Pericardium fibroblast (primary cell): ENCODE measurements around a stretch of chr2.

DNA sequence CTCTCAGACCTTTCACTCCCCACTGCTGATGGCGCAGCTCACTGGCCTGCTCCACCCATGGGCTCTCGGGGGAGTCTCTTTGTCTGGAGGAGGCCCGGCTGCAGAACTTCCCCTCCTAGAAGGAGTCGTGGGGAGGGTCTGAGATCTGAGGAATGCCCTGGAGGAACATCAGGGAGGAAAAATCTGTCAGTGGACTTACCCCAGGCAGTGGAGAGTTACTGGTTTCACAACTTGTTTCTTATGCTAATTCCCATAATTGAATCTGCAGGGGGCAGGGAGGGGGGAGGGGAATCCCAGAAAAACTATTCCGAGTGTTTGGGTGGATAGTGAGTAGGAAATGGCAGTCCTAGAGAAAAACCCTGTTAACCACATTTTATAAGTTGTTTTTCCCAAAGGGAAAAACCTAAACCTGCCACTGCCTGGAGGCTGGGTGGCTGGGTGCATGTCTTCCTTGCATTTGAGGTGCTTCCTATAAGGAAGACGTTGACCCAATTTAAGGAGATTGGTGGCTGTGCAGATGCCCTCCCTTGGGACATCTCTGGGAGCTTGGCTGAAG is 11.7 kb upstream of the SEMA4C start:
- RAMPAGE, long total RNA: no peak

- RAMPAGE, long total RNA: no peak
These were observed 14.4 kb upstream of the SEMA4C start for GRCh38 chr2:96884193-96884704.

- RAMPAGE, long total RNA: no peak
These were observed 44.7 kb downstream of the FAHD2B start for GRCh38 chr2:97050014-97050393.

DNA sequence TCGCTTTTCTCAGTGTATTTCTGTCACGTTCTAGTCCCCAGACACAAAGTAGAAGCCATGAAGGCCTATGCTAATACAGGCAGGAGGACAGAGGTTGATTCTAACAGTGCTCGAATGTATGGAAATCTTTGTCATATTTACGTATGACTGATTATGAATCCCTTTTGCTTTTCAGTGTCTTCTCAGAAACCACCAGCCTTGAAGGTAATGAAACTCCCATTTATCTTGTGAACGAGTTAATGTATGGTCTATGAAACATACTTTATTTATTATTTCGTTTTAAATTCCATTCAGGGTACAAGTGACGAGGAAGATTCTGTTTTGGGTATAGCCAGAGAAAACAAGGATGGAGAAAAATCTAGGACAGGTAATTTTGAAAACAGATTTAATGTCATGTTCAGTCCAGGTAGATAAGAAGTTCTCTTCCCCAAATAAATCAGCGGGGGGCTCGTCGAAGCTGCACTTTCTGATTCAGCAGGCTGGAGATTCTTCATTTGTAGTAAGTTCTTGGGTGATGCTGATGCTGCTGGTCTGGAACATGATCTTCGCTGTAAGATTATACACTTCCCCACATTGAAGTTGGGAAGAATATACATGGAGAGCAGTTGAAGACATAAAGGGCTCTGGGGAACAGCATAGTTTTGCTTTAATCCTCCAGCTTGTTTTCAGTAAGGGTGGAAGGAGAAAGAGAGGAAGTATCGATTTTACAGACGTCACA is 89.2 kb downstream of the ANKRD36 start:
- RAMPAGE, long total RNA: no peak

DNA sequence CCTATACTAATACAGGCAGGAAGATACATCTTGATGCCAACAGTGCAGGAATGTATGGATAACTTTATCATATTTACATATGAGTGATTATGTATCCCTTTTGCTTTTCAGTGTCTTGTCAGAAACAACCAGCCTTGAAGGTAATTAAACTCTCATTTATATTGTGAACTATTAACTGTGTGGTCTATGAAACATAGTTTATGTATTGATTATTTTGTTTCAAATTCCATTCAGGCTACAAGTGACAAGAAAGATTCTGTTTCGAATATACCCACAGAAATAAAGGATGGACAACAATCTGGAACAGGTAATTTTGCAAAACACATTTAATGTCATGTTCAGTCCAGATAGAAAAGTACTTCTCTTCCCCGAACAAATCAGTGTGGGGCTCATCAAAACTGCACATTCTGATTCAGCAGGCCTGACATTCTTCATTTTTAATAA is 100.4 kb downstream of the ANKRD36 start:
- RAMPAGE, long total RNA: no peak

DNA sequence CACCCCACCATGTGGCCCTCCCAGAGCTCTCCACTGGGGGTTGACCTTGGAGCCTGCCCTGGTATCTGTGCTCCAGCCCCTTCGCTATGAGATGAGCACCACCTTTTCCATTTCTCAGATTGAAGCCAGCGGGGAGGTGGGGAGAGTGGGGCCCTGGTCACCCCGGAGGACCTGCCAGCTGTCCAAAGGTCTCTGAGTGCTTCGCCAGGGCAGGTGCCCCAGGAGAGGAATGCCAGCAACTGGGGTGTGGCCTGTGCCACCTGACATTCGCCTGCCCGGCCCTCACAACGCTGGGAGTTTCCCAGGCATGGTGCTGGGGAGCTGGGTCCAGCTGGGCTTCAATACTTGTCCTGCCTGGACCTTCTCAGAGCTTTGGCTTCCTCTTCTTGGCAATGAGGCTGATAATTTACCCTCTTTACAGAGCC is 5.9 kb upstream of the ZAP70 start:
- RAMPAGE, long total RNA: no peak

GRCh38 chr2:97815140-97815497 is 101.7 kb downstream of the ZAP70 start:
- RAMPAGE, long total RNA: no peak

DNA sequence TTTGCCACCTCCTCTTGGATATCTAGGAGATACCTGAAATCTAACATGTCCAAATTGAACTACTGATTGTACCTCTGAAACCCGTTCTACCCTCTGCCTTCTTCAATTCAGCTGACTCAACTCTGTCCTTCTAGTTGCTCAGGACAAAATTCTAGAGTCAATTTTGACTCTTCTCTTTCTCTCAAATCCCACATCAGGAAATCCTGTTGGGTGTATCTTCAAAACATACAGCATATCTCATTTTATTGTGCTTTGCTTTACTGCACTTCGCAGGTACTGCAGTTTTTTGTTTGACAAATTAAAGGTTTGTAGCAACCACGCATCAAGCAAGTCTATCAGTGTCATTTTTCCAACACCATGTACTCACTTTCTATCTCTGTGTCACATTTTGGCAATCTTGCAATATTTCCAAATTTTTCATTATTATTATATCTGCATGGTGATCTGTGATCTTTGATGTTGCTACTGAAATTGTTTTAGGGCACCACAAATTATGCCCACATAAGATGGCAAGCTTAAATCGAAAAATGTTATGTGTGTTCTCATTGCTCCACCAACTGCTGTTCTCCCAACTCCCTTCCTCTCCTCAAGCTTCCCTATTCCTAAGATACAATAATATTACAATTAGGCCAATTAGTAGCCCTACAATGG is 138.0 kb downstream of the ZAP70 start:
- RAMPAGE, long total RNA: no peak

- RAMPAGE, long total RNA: no peak
These were observed 52.0 kb upstream of the CNGA3 start for GRCh38 chr2:98294145-98294779.

- RAMPAGE, long total RNA: no peak
These were observed 9.8 kb downstream of the INPP4A start for GRCh38 chr2:98454304-98455030.

DNA sequence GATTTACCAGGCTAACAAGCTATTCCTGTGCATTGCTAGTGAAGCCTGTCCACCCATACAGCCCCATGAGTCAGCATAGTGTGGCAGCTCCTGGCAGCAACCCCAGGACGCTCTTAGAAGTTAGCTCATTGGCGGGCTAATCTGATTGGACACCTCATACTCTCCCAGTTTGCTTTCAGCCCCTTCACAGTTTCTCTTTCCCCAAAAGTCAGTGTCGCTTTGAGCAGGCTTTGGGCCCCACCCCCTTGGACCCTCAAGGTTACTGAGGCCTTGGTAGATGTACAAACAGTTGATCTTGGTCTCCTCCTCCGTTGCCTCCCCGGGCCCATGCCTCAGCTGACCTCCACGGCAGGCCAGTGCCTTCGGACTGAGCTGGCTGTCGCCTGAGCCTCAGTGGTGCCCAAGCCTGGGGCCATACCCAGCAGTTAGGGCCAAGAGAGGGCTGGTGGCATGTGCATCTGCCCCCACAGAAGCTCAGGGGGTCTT is 47.9 kb downstream of the COA5 start:
- RAMPAGE, long total RNA: no peak

DNA sequence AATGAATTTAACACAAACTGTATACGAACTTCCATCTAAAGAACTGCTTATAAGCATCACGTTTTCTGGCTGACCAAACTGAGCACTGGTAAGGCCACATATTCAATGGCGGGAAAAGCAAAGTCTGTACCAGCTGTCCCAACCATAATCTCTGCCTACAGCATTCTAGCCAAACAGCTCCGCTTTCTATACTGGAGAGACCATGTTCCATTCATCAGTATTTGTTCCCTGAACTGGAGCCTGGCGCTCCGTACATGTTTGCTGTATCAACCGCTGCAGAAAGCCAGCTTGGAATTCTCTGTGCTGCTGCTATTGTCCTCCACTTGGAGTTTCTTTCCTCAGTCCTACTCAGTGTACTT is 2.0 kb downstream of the COA5 start:
- RAMPAGE, long total RNA: no peak

- RAMPAGE, long total RNA: no peak
These were observed 24.3 kb downstream of the UNC50 start for GRCh38 chr2:98632504-98633176.

DNA sequence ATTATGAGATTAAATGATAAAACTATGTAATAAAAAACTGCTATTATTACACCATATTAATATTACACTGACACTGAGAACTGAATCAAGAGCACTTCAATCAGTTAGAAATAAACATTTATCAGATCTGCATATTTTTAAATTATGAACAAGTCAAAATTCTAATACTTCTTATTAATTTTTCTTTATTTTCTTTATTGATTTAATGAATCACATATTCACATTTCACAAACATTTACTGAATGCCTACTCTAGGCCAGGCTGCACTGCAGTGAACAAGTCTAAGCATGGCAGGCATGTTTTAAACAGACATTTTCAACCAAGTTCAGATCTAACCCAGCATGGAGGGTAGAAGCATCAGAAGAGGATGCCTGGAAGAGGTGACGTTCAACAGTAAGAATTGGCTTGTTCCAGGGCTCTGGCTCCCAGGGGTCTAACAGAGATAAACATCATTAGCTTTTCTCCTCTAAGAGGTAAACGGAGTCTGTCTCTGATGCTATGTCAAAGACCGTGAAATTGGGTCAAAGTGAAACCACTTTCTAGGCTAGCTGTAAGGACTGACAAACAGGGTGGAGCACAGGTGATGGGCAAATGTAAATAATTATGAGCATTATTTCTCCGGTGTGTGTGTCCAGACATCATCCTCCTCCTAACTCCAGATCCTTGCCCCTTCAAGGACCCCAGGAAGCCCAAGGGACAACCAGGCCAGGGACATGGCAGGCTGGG is 50.5 kb downstream of the UNC50 start:
- RAMPAGE, long total RNA: no peak

DNA sequence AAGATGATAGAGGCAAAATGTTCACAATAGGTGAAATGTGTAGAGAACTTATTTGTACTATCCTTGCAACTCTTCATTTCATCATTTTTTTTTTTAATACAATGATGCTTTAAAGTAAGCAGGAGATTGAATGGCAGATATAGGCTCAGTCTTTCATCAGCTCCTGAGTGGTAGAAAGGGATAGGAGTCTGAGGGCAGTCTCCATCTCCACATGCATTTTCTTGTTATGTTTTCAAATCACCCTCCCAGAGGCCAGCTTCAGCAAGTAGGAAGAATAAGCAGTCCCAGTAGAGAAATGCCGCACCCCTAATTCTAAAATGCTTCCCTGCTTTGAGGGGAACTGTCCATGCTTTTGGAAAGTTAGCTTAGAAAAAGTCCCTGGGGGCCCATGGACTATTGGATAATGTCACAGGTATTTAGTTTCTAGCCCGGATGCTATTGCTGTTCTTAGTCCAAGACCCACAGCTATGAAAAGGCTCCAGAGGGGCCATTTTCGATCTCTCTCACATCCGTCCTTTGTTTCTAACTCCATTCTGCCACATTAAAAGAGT is 47.4 kb downstream of the MGAT4A start:
- RAMPAGE, long total RNA: no peak

- RAMPAGE, long total RNA: no peak
These were observed 32.2 kb downstream of the MGAT4A start for GRCh38 chr2:98698461-98699401.

- RAMPAGE, long total RNA: no peak
These were observed 28.8 kb downstream of the MGAT4A start for GRCh38 chr2:98702012-98702730.

DNA sequence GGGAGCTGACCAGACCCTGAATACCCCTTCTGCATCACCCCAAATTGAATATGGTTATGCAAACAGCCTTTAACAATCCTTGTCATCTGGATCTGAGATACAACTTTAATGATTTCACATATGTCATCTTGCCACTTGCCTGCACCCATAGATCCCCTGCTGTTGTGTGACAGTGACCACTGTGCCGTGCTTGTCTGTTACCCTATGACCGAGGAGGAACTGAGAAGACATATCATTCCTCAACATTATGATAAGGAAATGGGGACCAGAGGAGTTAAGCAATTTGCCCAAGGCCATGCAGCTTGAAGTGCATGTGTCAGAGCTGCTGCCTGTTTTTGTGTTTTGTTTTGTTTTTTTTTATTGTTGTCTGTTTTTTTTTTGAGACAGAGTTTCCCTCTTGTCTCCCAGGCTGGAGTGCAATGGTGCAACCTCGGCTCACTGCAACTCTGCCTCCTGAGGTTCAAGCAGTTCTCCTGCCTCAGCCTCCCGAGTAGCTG is 29.3 kb upstream of the MGAT4A start:
- RAMPAGE, long total RNA: no peak

DNA sequence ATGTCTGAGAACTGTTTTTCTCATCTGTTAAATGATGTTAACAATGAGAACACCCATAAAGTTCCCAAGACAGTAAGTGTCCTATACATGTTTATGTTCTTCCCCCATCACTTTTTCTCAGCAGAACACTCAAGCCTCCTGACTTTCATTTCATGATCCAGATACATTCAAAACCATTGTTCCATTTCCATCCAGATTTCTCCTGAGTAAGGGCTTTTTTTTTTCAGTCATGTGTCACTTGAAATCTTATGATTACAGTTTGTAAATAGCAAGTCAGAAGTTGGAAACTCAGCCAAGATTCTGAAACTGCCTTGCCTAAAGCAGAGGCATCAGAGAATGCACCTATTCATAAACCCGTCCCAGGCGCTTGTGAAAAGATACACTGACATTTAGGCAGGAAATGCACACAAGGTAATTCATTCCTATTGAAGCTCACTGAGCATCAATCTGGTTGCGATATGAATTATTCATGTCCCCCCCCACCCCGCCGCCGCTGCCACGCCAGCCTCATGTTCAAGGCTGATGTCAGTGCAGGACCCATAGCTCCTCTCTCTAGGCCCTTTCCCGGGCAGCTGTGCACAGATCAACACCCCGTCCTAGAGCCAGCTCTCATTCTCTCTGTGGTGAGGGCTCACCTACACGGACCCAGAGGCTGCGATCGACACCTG is 30.4 kb upstream of the MGAT4A start:
- RAMPAGE, long total RNA: no peak

DNA sequence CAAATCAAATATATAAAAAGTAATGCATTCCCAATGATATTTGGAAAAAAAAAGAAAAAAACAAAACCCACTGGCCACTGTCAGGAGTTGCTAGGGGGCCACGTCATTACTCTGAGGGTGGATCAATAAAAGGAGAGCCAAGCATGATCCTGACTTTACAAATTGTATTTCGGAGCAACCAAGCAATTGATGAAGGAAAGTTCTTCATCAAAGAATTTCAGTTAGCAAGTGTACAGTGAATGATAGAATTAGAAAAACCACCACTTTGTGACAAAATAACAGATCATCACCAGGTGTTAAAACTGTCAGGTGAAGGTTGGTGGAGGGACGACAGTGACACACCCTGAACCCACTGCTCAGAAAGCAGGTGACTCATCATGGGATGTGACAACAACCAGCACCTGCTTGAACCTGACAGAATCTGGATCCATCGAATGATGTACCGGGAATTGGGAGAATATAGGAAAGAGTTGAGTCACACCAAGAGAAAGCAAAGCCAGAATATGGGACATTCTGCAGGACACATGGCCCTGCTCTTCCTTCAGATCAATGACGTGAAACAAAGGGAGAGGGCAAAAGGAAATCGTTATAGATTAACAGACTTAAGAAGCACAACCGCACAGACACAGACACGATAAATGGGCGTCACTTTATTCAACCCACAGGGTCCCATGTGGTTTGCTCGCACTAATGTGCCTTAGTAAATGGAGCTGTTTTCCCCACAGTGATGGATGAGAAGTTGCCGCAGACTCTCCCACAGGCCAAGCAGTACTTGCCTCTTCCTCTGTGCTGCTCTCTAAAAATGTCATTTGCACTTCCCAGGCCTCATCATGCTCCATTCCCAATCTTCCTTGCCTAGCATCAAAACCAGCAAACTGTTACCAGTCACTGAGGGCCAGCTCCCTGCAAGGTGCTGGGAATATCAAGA is 100.2 kb downstream of the CRACDL start:
- RAMPAGE, long total RNA: no peak